ENCODE data around the gene UBL3.

DNA sequence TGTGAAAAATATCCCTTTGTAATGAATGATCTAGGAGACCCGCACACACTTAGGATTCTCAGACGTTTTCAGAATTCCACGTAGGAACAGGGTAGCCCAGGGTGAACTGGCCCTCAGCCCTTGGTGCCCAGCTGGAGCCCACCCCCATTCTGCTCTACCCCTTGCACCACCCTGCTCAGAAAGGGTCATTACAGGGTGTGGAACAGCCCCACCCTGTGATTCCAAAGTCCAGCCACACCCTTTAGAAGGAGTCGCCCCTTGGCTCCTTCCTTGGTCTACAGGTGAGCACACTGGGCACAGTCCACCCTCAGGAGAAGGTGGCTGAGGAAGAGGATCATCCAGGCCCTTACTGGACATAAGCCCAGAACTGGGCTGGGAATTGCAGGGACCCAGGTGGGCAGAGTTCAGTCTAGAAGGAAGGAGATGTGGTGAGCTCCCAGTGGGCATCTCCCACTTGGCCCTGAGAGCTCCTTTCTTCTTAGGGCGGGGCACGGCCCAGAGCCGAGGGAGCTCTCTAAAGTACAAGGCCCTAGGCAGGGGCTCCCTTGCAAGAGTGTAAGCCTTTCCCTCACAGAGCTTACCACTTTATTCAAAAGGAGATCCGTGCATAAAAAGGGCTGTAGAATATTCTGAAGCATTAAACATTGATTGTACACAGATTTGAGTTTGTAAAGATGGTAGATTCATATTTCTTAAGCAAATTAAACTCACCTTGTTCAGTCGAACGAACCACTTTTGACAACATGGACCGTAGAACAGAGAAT is 8.5 kb downstream of the SLC46A3 start:
- PRO-cap: no peak
- RAMPAGE, long total RNA, 3 experiments: no peak in any of the 3 experiments

GRCh38 chr13:29438267-29439191 is 157.0 kb downstream of the SLC7A1 start:
- PRO-cap: no peak
- RAMPAGE, long total RNA, 3 experiments: no peak in any of the 3 experiments

DNA sequence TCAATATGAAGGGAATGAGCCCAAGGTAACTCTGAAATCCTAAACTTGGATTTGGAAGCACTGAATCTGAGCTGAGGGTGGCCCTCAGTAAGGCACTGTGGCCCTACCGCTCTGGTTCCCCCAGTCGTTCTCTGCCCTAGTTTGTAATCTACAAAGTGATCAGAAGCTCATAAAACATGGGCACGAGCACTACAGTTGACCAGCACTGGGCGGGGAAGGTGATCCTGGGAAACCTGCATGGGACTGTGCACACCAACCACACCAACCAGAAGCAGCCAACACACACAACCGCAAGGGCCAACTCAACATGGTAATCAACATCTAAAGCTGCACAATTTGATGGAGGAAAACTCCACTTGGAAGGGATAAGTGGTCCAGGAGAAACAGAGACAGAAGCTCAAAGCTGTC is 22.9 kb downstream of the SLC7A1 start:
- PRO-cap: no peak
- RAMPAGE, long total RNA, 3 experiments: no peak in any of the 3 experiments

- PRO-cap: no peak
- RAMPAGE, long total RNA, 3 experiments: no peak in any of the 3 experiments
Observed at GRCh38 chr13:29589767-29590269, 5.7 kb downstream of the SLC7A1 start.

DNA sequence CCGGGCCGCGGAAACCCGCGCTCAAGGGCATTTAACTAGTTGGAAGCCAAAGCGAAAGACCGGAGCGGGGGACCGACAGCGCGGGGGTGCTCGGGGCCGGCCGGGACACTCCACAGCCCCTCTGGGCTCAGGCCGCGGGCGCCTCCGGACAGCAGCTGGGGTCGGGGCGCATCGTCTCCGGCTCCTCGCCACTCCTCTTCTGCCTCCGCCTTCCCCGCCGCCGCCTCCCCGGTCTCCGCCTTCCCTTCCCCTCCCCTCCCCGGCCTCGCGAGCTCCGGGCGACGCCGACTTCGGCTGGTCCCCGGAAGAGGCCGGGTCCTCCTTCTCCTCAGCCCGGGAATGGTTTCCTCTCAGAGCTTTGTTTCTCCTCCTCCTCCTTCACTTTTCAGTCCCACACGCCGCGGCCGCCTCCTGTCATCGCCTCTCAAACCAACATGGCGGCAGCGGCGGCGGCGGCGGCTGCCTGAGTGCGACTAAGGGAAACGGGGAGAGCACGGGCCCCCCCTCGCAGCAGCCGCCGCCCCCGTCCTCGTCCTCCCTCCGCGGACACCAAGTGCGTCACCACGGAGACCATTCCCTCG is at the start of gene UBL3:
Gene UBL3 (minus strand): TSS at position 475 of the 581 bp plus-strand sequence.
- PRO-cap: bidirectional peak, plus-strand start at position 268 of the sequence, minus-strand start at position 157 of the sequence; unidirectional peak, minus-strand start at position 436 of the sequence; unidirectional peak, minus-strand start at position 531 of the sequence
- RAMPAGE, long total RNA, 3 experiments: start-site peak on the minus strand in 3 of 3 experiments, centred at positions 456 to 491 of the sequence, 30 to 75 reads per replicate

- PRO-cap: no peak
- RAMPAGE, long total RNA, 3 experiments: no peak in any of the 3 experiments
Observed at GRCh38 chr13:29908414-29908735, 58.0 kb upstream of the UBL3 start.

DNA sequence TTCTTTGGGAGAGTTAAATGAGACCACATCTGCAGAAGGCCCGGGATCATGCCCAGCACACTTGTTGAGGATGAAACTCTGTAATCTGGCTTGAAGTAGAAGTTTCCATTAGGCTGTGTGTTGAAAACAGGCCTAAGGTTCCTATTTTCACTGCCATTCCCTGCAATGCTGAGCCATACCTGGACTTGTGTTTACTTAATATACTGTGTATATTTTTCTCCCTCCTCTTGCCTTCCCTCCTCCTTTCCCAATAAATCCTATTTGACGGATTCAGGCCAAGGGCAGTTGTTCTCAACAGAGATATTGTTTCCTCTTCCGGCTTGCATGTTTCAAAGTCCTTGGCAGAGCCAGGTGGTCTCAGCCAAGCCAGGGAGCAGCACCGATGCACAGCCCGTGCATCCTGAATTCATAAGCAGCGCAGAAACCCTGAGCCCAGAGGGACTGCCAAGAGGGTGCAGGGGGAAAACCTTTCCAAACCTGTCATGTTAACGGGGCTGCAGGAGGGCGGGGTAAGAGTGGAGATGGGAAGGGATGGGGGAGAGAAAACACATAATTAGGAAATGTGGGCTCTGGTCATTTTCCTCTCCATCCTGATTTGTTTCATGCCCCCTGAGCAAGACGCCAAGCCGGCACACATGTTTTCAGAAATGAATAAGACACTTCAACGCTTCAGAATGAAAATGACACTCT is 149.1 kb upstream of the UBL3 start:
- PRO-cap: no peak
- RAMPAGE, long total RNA, 3 experiments: no peak in any of the 3 experiments

DNA sequence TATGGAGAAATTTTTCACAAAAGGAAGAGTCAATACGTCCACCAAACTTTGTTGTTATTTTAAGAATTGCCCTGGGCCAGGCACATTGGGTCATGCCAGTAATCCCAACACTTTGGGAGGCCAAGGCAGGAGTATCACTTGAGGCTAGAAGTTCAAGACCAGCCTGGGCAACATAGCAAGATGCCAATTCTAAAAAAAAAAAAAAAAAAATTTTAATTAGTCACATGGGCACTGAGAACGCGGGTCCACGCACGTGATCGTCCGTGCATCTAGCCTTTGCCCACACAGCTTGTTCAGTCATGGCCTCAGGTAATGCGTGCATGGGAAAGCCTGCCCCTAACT is 11.5 kb downstream of the KATNAL1 start:
- PRO-cap: no peak
- RAMPAGE, long total RNA, 3 experiments: no peak in any of the 3 experiments

- PRO-cap: no peak
- RAMPAGE, long total RNA, 3 experiments: no peak in any of the 3 experiments
Observed at GRCh38 chr13:30346243-30346801, 39.0 kb upstream of the KATNAL1 start.

DNA sequence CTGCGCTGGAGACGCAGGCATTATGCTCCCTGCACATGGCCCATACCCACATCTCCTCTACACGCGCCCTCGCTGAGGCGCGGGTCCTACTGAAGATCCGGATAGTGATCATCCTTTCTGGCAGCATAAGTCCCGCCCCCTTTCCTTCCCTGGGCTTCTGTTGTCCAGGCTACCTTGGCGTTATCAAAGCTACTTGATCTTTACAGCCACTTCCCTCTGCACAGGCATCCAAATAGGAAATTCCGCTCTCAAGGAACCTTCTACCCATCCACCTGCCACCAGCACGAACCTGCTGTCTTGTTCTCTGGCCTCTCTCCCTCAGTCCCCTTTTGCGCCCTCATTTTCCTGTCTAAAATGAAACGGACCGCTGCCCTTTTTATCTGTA is 1.2 kb upstream of the UBE2L5 start:
- PRO-cap: no peak
- RAMPAGE, long total RNA, 3 experiments: no peak in any of the 3 experiments

GRCh38 chr13:30441227-30441721 is 19.0 kb downstream of the UBE2L5 start:
- PRO-cap: no peak
- RAMPAGE, long total RNA, 3 experiments: no peak in any of the 3 experiments

GRCh38 chr13:30457072-30458072 is 8.4 kb downstream of the HMGB1 start:
- PRO-cap: no peak
- RAMPAGE, long total RNA, 3 experiments: no peak in any of the 3 experiments

GRCh38 chr13:30480525-30480915 is 14.8 kb upstream of the HMGB1 start:
- PRO-cap: no peak
- RAMPAGE, long total RNA, 3 experiments: no peak in any of the 3 experiments

GRCh38 chr13:30617467-30617638 is 367 bp upstream of the USPL1 start:
- PRO-cap: bidirectional peak, plus-strand start at chr13:30617920, minus-strand start at chr13:30617587
- RAMPAGE, long total RNA, 3 experiments: no peak in any of the 3 experiments

DNA sequence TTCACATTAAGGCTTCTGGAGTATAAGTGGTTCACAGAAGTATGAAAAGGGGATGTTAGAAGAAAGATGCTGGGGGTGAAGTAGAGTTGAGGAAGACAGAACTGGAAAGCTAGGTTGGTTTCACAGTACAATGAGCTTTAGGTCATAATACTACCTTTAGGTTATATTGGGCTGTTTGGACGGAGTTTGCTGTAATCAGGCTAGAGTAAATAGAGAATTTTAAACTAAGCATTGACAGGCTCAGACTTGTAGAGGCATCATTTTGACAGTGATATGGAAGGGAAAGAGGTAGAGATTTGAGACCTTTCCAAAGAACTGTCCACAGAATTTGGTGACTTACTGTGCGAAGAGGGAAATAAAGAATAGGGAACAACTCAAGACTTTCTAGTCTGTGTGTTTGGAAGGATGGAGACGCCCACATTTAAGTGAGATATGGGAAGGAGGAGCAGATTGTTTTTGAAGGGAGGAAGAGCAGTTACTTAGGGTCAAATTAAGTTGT is 1.0 kb downstream of the USPL1 start:
- PRO-cap: no peak
- RAMPAGE, long total RNA, 3 experiments: no peak in any of the 3 experiments

- PRO-cap: no peak
- RAMPAGE, long total RNA, 3 experiments: no peak in any of the 3 experiments
Observed at GRCh38 chr13:30730596-30731011, 4.7 kb upstream of the ALOX5AP start.

- PRO-cap: no peak
- RAMPAGE, long total RNA, 3 experiments: no peak in any of the 3 experiments
Observed at GRCh38 chr13:30824513-30825091, 81.5 kb upstream of the MEDAG start.

- PRO-cap: no peak
- RAMPAGE, long total RNA, 3 experiments: no peak in any of the 3 experiments
Observed at GRCh38 chr13:31372253-31372607, 172.5 kb downstream of the B3GLCT start.

GRCh38 chr13:32337876-32338600 is 22.7 kb downstream of the BRCA2 start:
- PRO-cap: no peak
- RAMPAGE, long total RNA, 3 experiments: no peak in any of the 3 experiments

DNA sequence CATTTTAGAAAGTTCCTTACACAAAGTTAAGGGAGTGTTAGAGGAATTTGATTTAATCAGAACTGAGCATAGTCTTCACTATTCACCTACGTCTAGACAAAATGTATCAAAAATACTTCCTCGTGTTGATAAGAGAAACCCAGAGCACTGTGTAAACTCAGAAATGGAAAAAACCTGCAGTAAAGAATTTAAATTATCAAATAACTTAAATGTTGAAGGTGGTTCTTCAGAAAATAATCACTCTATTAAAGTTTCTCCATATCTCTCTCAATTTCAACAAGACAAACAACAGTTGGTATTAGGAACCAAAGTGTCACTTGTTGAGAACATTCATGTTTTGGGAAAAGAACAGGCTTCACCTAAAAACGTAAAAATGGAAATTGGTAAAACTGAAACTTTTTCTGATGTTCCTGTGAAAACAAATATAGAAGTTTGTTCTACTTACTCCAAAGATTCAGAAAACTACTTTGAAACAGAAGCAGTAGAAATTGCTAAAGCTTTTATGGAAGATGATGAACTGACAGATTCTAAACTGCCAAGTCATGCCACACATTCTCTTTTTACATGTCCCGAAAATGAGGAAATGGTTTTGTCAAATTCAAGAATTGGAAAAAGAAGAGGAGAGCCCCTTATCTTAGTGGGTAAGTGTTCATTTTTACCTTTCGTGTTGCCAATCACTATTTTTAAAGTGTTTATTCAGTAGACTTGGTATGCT is 25.4 kb downstream of the BRCA2 start:
- PRO-cap: no peak
- RAMPAGE, long total RNA, 3 experiments: no peak in any of the 3 experiments

Data from gastrocnemius medialis (tissue), 3 donors.